Metastatic Pancreatic Carcinoma in the Ovary (tissue), 1 donor: Measurements from ENCODE around the genes WNT9B, NPEPPS, OSBPL7 and COPZ2.

GRCh38 chr17:46136799-46137702 is 56.2 kb downstream of the KANSL1 start:
- PRO-cap: no peak

GRCh38 chr17:46173219-46173782 is 19.9 kb downstream of the KANSL1 start:
- PRO-cap: no peak

GRCh38 chr17:46716123-46716322 is 102.5 kb downstream of the WNT3 start:
- PRO-cap: no peak

GRCh38 chr17:46771688-46772641 is 46.5 kb downstream of the WNT3 start:
- PRO-cap: no peak

DNA sequence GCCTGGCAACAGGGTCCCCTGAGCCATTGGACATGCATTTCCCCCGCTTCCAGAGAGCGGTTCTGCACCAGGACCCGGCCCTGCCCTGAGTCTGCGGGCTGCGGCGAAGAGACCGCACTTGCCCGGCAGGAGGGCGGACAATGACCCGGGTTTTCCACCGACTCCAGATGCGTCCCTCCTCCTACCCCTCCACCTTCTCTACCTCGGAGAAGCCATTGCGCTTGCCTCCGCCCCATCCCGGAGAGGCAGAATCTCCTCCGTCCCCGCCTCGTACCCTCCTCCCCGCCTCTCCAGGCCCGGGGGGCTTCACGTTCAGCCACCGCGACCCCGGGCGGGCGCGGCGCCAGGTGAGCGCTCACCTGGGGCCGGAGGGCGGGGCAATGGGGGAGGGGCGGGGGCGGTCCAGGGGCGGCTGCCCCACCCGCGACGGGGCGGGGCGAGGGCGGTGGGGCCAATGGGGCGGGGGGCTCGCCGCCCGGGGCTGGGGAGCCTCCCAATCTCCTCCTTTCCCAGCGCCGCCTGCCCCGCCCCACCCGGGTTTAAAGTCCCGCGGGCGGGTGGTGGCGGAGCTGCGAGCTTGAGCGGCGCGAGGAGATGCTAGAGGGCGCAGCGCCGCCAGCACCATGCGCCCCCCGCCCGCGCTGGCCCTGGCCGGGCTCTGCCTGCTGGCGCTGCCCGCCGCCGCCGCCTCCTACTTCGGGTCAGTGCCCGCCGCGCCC is at the start of gene WNT9B:
WNT9B (plus strand) TSS at position 568 of the 719 bp plus-strand sequence.
- PRO-cap: unidirectional peak, plus-strand start at position 568 of the sequence

DNA sequence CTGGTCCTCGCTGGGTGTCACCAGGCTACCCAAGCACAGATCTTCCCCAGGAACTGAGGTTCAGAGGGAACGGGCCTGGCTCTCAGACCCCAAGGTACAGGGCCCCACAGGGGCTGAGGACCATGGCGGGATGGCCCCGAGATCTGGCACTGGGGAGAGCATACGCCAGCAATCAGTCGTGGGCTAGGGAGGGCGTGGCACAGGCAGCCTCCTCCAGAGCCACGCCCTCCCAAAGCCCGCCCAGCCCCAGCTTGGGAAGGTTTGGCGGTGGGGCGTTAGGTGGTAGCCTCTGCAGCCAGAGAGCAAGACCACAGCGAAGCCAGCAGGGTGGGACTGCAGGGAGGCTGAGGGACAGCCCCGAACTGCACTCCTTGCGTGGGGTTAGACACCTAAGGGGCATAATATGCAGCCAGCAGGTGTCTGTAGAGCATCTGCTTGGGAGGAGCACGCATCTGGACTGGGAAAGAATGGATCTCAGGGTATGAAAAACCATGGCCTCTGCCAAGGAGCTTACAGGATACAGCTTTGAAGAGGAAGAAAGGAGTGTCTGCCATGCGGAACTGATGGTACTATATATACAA is 11.6 kb downstream of the WNT9B start:
- PRO-cap: no peak

DNA sequence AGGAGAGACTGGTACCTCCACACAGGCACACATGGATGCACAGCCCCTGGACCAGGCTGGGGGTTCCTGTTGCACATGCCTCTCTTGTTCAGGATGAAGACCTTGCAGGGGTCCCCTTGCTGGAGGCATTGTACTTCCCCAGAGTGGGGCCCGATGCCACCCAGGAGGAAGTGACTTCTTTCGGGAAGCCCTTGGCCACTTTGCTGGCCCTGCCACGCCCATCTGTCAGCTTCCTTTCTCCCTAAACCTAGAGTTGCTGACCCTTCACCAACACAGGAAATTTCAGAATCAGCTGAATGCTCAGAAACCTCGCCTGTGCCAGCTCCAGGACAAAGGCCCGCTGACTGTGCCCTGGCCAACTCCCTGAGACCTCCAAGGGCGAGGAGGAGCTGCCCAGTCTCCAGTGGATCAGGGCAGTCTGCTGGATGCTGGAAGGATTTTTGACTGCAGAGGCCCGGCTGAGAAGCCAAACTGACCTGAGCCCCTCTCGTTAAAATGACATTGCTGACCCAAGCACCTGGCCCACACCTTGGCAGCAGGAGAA is 26.7 kb downstream of the WNT9B start:
- PRO-cap: no peak

- PRO-cap: no peak
Measured at GRCh38 chr17:47502311-47502961, 28.5 kb upstream of the NPEPPS start.

DNA sequence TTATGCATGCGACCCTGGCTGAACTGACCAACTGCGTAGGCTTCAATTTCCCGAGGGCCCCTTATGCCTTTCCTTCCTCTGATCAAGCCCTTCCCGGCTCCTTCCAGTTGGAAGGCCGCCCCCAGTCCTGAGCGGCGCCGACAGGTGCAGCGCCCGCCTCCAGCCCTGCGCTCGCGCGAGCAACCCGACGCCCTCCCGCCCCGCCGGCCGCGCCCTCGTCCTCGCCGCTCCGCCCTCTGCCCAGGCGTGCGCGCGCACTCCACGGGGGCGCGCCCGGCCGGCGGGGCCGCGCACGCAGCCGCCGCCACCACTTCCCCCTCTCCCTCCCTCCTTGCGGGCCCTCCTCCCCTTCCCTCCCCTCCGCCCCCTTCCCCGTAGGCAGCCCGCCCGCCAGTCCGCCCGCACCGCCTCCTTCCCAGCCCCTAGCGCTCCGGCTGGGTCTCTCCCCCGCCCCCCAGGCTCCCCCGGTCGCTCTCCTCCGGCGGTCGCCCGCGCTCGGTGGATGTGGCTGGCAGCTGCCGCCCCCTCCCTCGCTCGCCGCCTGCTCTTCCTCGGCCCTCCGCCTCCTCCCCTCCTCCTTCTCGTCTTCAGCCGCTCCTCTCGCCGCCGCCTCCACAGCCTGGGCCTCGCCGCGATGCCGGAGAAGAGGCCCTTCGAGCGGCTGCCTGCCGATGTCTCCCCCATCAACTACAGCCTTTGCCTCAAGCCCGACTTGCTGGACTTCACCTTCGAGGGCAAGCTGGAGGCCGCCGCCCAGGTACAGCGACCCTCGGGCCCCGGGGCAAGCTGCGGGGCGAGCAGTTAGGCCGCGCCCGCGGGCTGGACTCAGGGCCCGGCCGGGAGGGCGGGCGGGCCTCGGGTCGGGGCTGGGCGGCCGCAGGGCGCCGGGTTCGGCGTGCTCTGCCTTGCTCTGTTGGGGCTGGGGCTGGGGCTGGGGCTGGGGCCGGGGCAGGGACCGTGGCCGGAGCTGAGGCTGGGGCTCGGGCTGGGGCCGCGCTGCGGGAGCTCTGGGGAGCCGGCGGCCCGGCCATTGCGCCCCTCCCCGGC is at the start of gene NPEPPS:
NPEPPS (plus strand) TSS at position 310 of the 1,047 bp plus-strand sequence.
- PRO-cap: bidirectional peak, plus-strand start at position 377 of the sequence, minus-strand start at position 63 of the sequence

GRCh38 chr17:47654909-47655248 is 5.2 kb downstream of the KPNB1 start:
- PRO-cap: no peak

GRCh38 chr17:47683026-47683212 is 11.0 kb upstream of the TBKBP1 start:
- PRO-cap: no peak

DNA sequence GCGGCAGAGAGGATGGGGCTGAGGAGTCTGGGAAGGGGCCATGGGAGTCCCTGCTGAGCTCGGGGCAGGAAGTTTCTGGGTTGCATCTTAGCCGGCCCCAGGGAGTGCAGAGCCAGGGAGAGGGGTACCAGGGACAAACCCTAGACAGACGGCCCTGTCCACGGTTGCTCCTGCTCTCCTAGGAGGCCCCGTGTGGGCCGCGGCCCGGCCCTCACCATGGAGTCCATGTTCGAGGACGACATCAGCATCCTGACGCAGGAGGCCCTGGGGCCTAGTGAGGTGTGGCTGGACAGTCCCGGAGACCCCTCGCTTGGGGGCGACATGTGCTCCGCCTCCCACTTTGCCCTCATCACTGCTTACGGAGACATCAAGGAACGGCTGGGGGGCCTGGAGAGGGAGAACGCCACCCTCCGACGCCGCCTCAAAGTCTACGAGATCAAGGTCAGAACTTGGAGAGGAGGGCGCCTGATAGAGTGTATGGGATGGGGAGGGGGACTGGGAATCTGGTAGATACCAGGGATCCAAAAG is 2.0 kb downstream of the TBKBP1 start:
- PRO-cap: no peak

- PRO-cap: no peak
Measured at GRCh38 chr17:47707111-47707931, 13.4 kb downstream of the TBKBP1 start.

DNA sequence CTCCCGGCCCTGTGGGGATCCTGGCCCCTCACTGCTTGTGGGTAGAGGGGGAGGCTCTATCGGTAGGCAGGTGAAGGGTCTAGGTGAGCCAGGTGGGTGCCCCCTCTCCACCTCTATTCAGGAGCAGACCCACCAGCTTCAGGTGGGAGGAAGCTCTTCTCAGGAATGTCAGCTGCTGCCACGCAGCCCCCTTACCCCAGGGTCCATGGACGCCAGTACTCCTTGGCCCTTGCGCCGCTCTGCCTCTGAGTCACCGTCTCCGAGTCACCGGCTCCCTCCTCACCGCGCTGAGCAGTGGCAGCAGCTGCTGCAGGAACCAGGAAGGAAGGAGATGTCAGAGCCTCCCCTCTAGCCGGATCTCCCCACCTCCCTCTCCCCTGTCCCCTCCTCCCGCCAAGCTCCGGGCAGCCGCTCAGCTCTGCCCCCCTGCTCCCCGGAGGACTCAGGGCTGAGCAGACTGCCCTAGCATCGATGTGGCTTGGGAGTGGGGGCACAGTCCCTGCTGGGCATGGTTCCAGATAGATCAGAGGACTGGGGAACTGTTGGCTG is at the start of gene OSBPL7:
OSBPL7 (minus strand) TSS at position 324 of the 549 bp plus-strand sequence.
- PRO-cap: unidirectional peak, minus-strand start at position 296 of the sequence

DNA sequence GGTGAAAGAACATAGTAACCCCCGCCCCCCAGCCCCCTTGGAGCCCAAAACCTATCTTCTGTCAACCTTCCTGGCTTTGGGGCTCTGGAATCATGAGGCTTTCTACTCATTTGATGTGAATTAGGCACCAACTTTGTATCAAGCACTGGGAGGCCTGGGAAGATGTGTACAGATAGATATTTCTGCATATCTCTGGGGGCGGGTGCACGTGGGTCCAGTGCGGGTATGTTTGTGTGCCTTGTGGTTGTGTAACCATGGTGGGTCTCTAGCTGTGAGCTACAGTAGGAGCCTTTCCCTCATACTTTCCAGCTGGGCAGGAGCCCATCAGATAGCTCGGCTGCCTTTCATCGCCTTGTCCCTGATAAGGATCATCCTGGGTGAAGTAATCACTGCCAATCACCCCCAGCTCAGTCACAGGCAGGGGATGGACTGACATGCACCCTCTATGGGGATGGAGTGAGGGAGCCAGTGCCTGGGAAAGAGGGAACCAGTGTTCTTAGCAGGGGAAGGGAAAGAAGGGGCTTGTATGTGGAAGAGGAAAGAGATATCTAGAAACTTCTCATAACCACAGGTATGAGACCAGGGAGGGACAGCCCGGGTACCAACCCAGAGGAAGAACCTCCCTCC is 3.1 kb upstream of the SCRN2 start:
- PRO-cap: no peak

GRCh38 chr17:48037077-48038000 is at the start of gene COPZ2:
Gene COPZ2 (minus strand): TSS chr17:48037797.
- PRO-cap: unidirectional peak, minus-strand start at chr17:48037792

DNA sequence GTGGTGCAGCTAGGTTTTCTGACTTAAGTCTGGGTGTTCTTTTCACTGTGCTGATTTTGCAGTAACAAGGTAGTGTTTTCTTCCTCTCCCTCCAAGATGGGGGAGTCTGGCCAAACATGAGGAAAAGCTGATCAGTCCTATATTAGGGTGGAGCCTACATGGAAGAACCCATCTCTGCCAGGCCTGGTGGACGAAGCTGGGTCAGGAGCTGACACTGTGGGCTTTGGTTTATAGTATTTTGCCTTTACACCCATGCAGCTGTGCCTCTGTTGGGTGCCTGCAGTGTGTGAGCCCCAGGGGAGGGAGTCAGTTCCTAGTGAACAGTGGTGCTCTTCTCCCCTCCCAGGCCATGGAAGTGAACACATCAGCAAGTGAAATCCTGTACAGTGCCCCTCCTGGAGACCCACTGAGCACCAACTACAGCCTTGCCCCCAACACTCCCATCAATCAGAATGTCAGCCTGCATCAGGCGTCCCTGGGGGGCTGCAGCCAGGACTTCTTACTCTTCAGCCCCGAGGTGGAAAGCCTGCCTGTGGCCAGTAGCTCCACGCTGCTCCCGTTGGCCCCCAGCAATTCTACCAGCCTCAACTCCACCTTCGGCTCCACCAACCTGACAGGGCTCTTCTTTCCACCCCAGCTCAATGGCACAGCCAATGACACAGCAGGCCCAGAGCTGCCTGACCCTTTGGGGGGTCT is 9.9 kb downstream of the NFE2L1 start:
- PRO-cap: no peak

GRCh38 chr17:48162201-48162748 is 54.7 kb downstream of the SNX11 start:
- PRO-cap: no peak

GRCh38 chr17:48521916-48522774 is 8.7 kb downstream of the HOXB1 start:
- PRO-cap: no peak

DNA sequence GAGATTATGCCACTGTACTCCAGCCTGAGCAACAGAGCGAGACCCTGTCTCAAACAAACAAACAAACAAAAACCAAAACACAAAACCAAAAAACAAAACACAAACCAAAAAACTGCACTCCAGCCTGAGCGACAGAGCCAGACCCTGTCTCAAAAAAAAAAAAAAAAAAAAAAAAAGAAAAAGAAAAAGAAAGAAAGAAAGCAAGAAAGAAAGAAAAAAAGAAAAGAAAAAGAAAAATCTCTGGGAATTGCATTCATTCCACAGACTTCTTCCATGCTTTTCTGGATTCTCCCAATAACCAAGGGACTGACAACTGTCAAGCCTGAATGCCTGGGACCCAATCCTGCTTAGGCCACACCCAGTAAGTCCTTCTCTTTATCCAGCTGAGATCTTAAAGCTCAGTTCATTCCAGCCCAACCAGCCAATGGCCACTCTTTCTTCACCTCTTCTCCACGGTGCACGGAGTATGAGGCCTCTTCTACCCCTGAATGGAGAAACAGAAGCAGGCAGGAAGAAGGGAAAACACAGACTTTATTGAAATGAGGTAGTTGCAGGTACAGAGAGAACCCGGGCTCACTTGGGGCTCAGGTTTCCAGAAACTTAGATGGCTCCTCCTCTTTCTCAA is 2.7 kb downstream of the HOXB1 start:
- PRO-cap: no peak